Lung (tissue), 4 donors: ENCODE results near the gene MATN1.

DNA sequence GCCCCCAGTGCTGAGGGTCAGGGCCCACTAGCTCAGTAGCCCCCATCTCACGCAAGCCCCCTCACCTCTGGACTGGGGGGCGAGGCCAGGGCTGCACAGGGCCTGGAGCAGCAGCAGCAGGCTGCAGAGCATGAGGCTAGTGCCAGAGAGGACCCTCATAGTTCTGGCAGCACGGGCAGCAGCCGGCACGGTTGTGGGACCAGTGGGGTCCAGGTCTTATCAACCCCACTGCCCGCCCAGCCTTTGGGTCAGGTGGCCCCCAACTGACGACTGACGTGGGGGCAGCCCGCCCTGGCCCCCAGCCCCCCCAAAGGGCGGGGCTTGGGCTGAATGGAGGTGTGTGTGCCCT is at the start of gene MATN1:
MATN1 (minus strand) TSS at position 193 of the 349 bp plus-strand sequence.
- PRO-cap: no peak
- RAMPAGE, long total RNA: no peak
- RRBS: no CpG with 5 or more reads among the region's 10 CpGs

DNA sequence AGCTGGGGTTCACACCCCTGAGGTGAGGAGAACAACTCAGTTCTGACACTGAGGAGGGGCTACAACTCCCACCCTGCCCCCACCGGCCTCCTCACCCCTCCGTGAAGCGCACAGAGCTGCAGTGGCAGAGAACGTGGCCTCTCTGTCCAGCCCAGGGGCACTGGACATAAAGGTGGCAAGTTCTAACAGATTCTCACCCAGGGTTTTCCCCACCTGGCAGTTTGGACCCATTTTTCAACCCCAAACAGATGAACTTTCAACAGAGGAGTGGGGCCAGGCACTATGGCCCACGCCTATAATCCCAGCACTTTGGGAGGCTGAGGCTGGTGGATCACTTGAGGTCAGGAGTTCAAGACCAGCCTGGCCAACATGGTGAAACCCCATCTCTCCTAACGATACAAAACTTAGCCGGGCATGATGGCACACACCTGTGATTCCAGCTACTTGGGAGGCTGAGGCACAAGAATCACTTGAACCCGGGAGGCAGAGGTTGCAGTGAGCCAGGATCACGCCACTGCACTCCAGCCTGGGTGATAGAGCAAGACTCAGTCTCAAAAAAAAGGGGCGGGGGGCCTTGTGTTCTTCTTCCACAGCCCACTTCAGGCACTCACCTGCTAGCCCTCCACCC is 6.3 kb downstream of the LAPTM5 start:
- PRO-cap: no peak
- RAMPAGE, long total RNA: no peak
- RRBS: no CpG with 5 or more reads among the region's 10 CpGs

- PRO-cap: no peak
- RAMPAGE, long total RNA: no peak
- RRBS: no CpG with 5 or more reads among the region's 5 CpGs
These were observed 33.3 kb upstream of the LAPTM5 start for GRCh38 chr1:30790821-30791325.

GRCh38 chr1:30936432-30937020 is 28.0 kb upstream of the SDC3 start:
- PRO-cap: no peak
- RAMPAGE, long total RNA: no peak
- RRBS: no CpG with 5 or more reads among the region's 16 CpGs

DNA sequence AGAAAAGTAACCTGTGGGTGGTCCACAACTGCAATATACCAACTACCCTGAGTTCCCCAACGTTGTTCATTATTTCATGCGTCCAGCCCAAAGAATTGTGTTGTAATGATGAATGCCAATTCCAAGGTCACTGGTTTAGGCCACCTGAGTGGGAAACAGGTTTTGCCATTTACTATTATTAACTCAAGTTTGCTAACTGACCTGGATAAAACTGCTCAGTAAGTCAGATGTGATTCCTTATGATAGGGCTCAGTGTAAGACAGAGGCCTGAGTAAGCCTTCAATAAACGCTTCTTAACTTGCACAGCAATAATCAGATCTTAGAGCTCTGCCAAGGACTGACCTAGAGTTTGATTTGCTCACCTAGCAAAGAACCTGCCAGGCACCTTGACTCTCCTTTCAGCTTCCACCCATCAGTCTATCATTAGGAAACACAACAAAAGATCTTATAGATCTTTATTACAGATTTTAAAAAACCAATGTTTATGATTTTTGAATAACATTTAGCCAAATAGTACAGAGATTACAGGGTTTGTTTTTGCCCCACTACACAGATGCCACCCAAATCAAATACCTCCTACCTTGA is 9.9 kb downstream of the PUM1 start:
- PRO-cap: no peak
- RAMPAGE, long total RNA: no peak
- RRBS: no CpG with 5 or more reads among the region's 3 CpGs

DNA sequence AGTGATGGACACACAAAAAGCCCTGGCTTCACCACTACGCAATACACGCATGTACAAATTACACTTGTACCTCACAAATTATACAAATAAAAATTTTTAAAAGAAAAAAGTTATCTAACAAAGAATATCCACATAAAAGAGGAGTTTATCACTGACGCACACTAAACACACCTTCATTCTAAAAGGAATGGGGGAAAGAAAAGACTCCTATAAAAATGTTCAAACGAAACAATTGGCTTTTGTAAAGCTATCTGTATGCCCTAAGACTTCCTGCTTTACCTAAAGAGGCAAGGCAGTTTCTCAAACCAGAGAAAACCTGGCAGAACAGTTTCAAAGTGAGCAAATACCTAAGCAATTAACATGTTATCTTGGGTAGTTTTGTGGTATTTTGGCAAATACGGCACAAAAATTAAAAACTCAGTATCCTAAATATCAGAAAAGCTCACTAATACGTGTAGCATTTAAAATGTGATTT is 2.0 kb downstream of the PUM1 start:
- PRO-cap: no peak
- RAMPAGE, long total RNA: no peak
- RRBS: no CpG with 5 or more reads among the region's 6 CpGs

GRCh38 chr1:31102474-31103185 is 37.1 kb upstream of the PUM1 start:
- PRO-cap: no peak
- RAMPAGE, long total RNA: no peak
- RRBS: no CpG with 5 or more reads among the region's 8 CpGs

- PRO-cap: no peak
- RAMPAGE, long total RNA: no peak
These were observed 24.2 kb downstream of the FABP3 start for GRCh38 chr1:31348729-31349024.

GRCh38 chr1:31423366-31424108 is 10.5 kb downstream of the SERINC2 start:
- PRO-cap: no peak
- RAMPAGE, long total RNA: no peak
- RRBS: no CpG with 5 or more reads among the region's 24 CpGs

- PRO-cap: no peak
- RAMPAGE, long total RNA: no peak
- RRBS: no CpG with 5 or more reads among the region's 9 CpGs
These were observed 57.9 kb downstream of the SERINC2 start for GRCh38 chr1:31470960-31471274.

GRCh38 chr1:31483177-31484055 is 70.4 kb downstream of the SERINC2 start:
- PRO-cap: no peak
- RAMPAGE, long total RNA: no peak
- RRBS: no CpG with 5 or more reads among the region's 11 CpGs

- PRO-cap: no peak
- RAMPAGE, long total RNA: no peak
- RRBS: no CpG with 5 or more reads among the region's 21 CpGs
These were observed 4.3 kb downstream of the TINAGL1 start for GRCh38 chr1:31580209-31581442.

DNA sequence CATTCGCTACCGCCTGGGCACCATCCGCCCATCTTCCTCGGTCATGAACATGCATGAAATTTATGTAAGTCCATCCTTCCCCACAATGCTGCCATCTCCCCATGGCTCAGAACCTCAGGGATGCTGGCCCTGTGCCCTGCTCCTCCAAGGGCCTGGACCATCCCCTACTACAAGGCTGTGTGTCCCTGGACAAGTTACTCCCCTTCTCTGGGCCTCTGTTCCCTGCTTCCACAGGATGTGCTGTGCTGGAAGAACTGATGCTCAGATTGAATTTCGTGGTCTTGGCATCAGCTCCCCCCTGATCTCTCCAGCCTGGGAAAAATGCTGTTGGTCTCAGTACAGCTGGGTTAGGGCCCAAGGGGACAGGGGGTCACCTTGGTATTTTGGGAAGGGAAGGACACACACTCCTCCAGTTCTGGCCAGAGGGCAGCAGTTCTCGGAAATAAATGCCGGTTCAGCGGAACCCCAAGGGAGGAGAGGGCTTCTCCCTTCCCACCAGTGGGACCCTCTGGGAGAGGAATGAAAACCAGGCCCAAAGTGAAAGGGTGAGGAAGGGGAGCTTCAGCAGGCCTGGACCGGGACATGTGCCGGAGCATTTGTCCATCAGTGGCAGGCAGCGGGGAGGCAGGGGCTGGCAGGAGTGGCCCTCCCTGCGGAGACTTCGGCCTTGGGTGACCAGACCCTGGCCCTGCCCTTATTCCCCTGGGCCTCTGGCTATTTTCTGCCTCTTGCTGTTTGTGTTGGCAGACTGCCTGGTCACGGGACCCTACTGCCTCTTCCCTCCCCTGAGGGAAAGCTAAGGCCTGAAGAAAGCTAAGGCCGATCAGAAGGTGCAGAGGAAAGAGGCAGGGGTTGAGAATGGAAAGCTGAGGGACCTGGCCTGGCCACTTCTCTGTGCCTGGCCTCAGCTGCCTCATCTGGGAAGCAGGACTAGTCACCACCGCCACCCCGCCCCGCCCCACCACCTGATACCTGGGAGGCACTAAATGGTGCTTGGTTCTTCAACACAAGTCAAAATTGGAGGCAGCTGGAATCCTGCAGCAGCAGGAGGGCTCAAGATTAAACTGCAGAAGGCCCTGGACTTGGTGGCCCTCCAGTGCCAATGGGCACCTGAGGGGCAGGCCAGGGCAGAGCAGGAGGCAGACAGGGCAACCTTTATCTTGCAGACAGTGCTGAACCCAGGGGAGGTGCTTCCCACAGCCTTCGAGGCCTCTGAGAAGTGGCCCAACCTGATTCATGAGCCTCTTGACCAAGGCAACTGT is 7.6 kb downstream of the TINAGL1 start:
- PRO-cap: no peak
- RAMPAGE, long total RNA: no peak
- RRBS: 100% methylated on average over 2 of the region's 19 CpGs

- PRO-cap: no peak
- RAMPAGE, long total RNA: no peak
- RRBS: no CpG with 5 or more reads among the region's 4 CpGs
These were observed 15.4 kb downstream of the TINAGL1 start for GRCh38 chr1:31591840-31592047.

DNA sequence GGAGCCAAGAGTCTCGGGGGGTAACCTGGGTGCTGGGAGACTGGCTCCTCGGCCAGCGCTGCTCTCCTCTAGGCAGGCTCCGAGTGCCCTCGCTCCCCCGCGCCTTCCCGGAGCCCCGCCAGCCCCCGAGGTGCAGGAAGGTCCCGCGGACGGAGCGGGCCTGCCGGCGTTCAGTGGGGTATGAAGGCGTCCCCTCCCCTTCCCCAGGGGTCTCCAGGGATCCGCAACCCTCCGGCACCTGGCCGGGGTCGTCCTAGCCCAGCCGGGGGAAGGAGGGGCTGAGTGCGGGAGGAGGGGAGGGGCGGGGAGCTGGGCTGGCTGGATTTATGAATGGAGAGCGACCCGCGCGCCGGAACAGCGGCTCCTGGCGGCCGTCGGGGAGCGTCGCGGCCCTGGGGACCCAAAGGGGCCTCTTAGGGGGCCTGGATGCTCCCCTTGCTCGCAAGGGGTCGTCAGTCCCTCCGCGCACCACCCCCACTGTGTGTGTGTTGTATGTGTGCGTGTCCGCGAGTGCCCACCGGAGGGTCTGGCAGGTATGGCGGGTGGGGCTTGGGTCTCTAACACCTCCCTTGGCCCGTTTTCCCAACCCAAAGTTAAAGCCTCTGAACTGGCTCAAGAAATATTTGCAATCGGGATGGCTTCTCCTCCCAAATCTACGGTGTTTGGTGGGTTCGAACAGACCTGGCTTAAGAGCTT is 608 bp downstream of the HCRTR1 start:
- PRO-cap: no peak
- RAMPAGE, long total RNA: no peak
- RRBS: 3% methylated on average over 19 of the region's 49 CpGs

DNA sequence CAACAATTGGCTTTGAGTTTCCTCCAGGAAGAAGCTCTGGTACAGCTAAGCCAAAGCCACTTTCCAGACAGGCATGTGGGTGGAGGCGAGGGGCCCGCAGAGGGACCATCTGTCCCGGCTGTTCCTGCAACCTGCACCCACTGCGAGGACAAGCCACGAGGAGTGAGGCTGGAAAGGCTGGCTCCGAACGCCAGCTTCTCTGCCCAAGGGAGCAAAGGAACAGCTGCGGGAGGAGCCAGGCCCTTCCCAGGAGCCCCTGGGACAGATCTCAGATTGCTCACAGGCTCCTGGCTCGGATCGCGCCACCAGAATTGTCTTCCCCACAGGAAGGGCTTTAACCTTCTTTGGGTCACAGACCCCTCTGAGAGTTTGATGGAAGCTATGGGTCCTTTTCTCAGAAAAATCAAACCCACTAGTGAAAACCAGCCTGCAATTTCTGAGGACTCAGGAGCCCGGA is 28.4 kb upstream of the PEF1 start:
- PRO-cap: no peak
- RAMPAGE, long total RNA: no peak
- RRBS: no CpG with 5 or more reads among the region's 12 CpGs

DNA sequence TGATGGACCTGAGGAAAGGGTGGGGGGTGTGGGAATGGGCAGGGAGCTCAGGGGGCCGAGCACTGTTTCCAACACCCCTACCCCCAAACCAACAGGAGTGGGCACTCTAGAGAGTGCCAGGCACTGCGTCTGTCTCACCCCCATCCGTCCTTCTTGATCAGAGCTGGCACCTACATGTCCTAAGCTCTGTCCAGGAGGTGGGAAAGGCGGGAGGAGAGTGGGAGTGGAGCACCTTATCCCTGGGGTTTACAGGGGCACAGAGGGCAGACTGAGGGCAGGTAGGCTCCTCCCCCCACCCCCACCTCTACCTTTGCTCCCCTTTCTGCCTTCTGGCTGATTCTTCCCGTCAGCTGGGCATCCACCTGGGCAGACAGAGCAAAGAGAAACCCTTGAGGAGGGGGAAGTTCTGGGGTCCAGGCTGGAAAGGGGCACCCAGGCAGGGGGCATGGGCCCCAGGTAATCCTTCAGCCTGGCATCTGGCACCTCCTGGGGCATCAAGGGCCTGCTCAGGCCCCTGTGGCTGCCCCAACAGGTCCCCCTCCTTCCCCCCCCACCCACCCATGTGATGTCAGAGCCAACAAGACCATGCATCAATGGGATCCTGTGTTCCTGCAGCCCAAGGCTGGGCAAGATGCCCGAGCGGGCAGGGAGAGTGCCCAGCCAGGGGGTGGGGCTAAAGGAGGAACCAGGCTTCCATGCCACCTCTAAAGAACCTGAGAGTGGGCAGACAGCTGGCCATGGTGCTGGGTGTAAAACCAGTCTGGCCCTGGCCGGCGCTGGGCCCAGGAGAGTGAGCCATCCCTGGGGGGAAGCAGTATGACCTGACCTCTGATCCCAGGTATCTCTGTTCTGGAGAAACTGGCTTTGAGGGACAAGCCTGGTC is 7.8 kb downstream of the COL16A1 start:
- PRO-cap: no peak
- RAMPAGE, long total RNA: no peak
- RRBS: no CpG with 5 or more reads among the region's 9 CpGs

DNA sequence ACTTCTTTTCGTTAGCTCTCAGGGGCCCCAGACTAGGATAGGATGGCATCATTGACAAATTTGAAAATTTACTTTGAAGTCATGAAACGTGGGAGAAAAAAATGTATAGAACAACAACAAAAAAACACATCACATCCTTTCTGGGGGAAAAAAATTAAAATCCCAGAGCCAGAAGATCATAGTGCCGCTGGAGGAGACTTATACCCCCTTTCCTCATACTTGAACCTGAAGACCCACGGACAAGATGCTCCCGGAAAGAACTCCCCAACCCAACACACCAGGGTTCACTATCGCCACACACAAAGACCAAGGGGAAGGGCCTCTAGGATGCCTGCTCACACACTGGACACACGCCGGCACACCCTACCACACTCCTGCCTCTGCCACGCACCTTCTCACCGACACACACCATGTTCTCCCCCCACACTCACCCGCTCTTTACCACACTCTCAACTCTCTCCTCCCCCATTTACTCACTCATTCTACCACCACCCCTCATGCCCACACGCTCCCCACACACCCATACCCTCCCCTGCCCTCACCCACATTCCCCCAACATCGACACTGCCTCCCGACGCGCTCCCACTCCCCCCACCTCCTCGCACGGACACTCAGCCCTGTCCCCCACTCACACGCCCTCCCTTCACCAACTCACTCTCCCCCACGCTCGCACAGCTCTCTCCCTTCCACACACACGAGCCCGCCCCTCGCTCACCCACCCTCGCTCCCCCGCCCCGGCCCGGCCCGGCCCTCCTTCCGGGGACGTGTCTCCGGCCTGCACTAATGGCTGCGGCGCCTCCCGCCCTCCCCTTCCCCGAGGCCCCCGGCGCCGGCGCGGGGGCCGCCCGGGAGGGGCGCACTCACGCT is 812 bp downstream of the PTP4A2 start:
- PRO-cap: bidirectional peak, plus-strand start outside the sequence, minus-strand start at position 659 of the sequence
- RAMPAGE, long total RNA: no peak
- RRBS: 2% methylated on average over 12 of the region's 45 CpGs

DNA sequence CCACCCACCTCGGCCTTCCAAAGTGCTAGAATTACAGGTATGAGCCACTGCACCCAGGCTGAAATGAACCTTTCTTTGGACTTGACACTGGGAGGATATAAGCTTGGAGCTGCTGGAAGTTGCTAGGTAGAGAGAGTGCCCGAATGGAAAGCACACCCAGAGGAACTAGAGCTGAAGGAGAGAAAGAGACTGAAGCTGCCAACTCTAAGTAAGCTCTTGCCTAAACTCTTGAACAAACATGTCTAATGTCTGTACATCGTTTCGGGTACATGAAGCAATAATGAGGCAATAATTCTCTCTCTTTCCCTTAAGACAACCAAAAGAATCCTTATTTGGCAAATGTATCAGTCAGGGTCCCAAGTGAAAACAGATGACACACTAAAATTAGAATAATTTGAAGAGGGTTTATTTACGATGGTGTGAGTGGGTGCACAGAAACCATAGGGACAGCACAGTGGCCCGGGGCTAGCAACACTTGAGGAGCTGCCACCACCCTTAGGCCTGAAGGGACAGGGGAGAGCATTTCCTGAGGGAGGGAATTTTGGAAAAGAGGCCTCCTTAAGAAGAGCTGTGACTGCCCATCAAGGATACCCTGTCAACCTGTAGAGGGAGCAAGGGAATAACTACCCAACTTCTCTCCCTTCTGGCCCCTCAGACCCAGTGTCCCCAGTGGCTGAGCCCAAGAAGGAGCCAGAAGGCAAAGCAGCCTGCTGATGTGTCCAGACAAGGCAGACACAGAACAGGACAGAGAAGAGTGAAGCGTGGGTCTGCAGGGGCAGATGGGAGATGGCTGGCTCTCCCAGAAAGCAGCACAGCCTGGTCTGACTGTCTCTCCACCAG is 36.1 kb upstream of the KHDRBS1 start:
- PRO-cap: no peak
- RAMPAGE, long total RNA: no peak
- RRBS: no CpG with 5 or more reads among the region's 7 CpGs

DNA sequence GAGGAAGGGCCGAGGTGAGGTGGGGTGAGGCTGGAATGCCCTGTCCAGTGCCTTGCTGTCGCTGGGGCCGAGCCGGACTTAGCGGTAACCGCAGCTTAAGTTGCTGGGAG is 1.0 kb downstream of the KHDRBS1 start:
- PRO-cap: no peak
- RAMPAGE, long total RNA: no peak
- RRBS: no CpG with 5 or more reads among the region's 6 CpGs